Metastatic Breast Carcinoma in the Brain (tissue), 10 donors: ENCODE data around the genes MOSPD2, AP1S2, RAI2 and RS1.

GRCh38 chrX:13250809-13251692 is 68.8 kb downstream of the ATXN3L start:
- PRO-cap, 10 experiments, result peak in 1 of 10 experiments; most common plus-strand start chrX:13251530 (in 1)

DNA sequence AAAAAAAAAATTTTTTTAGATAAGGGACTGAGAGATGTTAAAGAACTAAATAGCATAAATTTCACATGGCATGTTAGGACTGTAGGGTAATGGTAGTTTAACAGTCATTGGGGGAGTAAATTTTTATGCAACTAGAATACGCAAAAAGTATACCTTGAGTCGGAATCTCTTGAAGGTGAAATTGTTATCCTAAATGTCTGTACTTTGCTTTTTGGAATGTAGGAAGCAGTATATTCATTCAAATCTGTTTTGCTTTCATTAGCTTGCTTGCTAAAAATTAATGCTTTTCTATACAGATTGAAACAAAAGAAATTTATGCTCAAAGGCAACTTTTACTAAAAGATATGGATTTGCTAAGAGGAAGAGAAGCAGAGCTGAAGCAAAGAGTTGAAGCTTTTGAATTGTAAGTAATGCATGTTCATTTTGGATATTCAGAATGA is 14.6 kb downstream of the OFD1 start:
- PRO-cap, 10 experiments, result no peak in any of the 10 experiments

DNA sequence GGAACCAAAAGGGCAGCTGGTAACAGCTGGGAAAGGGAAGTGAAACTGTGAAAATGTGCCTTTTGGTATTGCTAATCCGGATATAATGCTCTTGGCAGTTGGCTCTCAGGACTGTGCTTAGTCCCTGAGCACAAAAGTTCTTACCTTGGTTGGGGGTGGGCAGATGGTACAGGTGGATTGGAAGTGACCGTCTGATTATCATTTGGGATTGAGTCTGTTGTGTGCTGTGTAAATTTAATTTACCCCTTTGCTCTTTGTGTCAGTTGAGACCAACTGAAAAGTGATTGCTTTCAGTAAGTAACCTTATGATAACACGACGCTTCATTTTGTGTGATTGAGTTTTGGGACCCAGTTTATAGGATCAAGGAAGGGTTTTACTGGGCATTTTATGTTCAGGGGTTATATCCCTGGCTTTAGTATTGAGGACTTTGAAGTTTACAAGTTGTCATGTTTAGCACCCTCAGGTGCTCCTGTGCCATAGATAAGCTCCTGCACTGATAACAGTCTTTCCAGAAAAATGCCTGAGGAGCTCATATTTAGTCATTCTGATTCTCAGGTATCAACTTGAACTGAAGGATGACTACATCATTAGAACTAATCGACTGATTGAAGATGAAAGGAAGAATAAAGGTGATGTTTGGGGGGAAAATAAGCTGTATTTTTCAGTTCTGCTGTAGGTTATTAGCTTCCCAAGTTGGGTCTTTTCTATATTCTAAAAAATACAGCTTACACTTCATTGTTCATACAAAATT is 18.4 kb downstream of the OFD1 start:
- PRO-cap, 10 experiments, result no peak in any of the 10 experiments

- PRO-cap, 10 experiments, result peak in 2 of 10 experiments; most common minus-strand start chrX:13899709 (in 2)
Measured at GRCh38 chrX:13899570-13899956, 82.7 kb upstream of the GPM6B start.

DNA sequence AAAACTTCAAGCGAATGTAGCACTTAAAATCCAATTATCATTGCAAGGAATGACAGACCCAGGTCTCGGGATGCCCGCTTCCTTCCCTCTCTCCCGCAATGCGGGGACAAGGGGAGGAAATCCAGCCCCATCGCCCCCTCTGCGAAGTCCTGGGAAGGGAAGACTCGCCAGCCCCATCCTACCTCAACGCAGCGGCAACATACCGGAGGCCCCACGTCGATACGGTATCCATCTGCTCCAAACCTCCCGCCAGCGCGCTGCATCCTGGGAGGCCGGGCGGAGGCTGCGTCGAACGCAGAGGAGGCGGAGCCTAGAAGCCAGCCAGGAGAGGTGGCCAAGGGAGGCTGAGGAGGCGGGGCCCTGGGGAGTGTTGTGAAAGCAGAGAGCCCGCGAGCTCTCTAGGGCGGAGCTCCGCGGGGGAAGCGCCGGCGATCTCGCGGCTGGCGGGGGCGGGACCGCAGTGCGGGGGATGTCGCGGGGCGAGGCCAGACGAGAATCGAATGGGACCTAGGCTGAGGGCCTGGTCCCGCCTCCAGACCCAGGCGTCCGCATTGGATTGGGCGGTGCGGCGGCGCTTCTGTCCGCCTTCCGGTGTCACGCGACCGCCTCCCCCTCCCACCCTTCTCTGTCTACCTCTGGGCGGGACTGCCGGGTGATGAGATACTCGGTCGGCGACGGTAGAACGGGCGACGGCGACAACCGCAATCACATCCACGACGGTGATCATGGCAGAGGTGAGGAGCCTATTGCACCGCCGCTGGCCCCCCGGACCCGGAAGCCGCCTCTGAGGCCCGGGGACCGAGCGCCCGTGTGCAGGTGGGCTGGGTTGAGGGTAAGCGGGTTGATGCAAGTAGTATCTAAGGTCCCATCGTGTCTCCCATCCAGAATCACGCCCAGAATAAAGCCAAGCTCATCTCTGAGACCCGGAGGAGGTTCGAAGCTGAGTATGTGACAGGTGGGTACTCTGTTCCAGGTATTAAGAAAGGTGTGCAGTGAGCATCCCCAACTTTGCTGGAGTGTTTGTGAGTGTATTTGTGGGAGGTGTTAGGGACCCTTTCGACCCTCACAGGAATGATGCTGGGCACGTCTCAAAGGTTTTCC is at the start of gene MOSPD2:
Gene MOSPD2 (plus strand): TSS at position 618 of the 1,101 bp plus-strand sequence.
- PRO-cap, 10 experiments, result peak in 10 of 10 experiments; most common plus-strand start position 401 of the sequence (in 4); most common minus-strand start position 256 of the sequence (in 5)

DNA sequence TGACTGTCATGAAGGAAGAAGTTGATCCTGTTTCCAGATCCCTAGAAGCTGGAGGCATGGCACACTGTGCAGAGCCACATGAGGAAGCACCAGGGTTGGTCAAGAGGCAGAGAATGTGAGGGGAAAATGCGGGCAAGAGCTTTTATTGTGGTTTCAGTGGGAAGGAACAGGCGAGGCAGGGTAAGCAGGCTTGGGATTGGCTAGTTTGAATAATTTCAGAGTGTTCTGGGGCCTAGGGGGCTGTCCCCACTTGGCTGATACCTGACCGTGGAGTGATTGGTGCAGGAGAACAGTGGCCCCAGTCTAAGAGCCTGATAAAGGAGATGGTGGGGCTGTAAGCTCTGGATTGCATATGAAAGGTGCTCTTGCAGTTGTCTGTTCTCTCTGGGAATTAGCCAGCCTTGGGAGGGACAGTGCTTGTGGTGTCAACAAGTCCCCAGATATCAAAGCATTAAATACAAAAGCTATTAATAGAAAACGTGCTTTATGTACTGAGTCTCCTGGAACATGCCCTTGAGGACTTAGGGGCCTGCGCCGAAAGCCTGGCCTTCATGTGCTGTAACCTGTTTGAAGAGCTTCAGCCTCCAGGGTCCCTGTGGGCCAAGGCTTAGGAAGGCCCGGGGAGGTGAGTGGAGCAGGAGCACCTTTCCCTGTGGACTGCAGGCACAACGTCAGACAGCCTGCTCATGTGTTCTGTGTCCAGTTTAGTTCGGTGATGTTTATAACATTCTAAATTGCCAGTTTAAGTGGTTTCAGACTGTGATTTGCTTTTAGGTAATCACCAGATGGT is 30.4 kb upstream of the CLTRN start:
- PRO-cap, 10 experiments, result no peak in any of the 10 experiments

DNA sequence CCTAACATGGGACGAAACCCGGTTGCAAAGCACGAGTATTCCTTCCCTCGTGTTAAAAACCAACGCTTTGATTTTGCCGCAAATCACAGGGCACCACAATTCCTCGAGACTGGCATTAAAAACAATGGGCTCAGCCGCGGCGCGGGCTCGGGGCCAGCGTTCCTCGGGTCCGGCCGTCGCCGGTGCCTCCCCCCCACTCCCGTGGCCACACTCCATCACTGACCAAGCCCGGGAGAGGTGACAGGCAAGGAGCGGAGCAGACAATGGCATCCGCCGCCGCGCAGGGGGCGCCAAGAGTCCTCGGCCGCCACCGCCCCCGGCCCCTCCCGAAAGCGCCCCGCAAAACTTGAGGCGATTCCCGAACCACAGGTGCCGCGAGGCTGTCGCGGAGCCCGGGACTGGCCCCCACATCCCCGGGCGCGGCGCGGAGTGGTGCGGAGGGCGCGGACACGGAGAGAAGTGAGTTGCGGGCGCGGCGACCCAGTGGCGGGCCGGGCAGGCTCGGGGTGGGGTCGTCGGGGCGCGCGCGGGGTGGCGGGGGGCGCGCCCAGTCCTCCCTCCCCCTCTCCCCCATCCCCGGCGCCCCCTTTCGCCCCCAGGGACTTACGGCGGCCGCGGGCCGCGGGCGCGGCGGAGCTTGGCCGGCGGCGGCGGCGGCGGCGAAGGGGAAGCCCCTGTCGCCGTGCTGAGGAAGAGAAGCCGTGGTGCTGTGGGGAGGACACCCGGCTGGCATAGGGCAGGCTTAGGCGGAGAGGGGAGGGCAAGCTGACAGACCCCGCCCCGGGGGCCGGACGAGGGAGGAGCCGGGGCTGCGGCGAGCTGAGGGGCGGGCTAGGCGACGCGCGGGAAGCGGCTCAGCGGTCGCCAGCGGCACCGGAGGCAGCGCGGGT is at the start of gene AP1S2:
Gene AP1S2 (minus strand): TSS at position 733 of the 890 bp plus-strand sequence.
- PRO-cap, 10 experiments, result peak in 10 of 10 experiments; most common plus-strand start position 234 of the sequence (in 4); most common minus-strand start position 733 of the sequence (in 10)

DNA sequence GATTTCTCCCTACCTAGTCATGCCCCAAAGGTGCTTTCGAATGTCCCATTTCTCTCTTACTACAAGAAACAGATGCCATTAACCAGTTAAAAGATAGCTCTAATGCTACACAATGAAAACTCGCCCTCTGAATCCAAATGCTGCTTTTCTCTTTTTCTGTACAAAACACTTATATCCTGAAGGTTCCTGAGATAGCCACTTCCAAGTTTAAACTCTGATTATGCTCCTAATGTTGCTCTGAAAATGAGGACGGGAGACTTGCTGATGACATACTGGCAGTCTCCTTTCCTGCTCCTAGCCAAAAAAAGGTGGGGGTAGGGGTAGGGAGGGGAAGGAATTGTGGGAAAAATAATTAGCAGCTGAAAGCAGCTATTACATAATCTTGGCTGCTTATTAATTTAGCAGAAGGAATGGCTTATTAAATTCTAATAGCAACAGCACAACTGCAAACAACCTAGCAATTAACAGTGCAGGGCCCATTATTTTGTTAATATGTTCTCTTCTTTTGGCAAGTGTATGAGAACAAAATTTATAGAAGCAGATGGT is 1.9 kb upstream of the AP1S2 start:
- PRO-cap, 10 experiments, result no peak in any of the 10 experiments

- PRO-cap, 10 experiments, result no peak in any of the 10 experiments
Measured at GRCh38 chrX:16125714-16126281, 2.4 kb downstream of the GRPR start.

GRCh38 chrX:16737076-16737864 is 17.9 kb downstream of the SYAP1 start:
- PRO-cap, 10 experiments, result no peak in any of the 10 experiments

GRCh38 chrX:16807979-16808548 is 21.8 kb downstream of the TXLNG start:
- PRO-cap, 10 experiments, result no peak in any of the 10 experiments

- PRO-cap, 10 experiments, result peak in 1 of 10 experiments; most common plus-strand start chrX:16871388 (in 1); most common minus-strand start chrX:16871353 (in 1)
Measured at GRCh38 chrX:16870982-16871901, 1.1 kb upstream of the RBBP7 start.

DNA sequence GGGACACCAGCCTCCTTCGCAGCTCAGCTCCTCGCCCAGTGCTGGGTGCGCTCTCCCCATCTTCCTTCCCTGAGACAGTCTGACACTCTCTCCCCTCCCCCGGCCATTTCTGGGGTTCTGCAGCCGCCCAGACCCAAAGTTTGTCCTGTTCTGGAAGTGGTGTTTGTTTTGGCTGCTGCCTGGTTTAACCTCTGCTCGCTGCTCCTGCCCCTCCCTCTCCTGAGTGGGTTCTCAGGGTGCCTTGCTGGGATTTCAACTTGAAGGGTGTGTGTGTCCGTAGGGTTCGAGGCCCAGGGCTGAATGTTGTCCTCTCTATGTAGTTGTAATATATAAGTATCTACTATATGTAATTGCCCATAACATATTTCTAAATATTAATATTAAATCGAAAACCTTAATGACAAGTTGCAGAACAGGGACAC is 853 bp downstream of the REPS2 start:
- PRO-cap, 10 experiments, result no peak in any of the 10 experiments

GRCh38 chrX:17005961-17006554 is 59.6 kb downstream of the REPS2 start:
- PRO-cap, 10 experiments, result no peak in any of the 10 experiments

- PRO-cap, 10 experiments, result no peak in any of the 10 experiments
Measured at GRCh38 chrX:17149195-17150014, 202.9 kb downstream of the REPS2 start.

DNA sequence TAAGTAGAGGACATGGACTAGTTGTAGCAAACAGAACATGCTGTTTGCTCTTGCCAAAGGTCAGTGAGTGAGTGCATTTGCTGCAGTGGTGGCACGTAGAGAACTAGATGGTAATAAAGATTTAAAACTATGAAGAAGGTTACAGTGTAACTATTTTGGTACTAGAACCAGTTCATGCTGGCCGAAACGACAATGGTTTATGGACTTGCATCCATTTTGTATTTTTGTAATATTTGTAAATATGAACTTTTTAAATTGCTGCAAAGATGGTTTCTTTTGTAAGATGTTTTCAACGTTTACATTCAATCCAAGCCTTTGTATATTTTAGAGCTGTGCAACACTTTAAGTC is 1.8 kb upstream of the SCML1 start:
- PRO-cap, 10 experiments, result no peak in any of the 10 experiments

DNA sequence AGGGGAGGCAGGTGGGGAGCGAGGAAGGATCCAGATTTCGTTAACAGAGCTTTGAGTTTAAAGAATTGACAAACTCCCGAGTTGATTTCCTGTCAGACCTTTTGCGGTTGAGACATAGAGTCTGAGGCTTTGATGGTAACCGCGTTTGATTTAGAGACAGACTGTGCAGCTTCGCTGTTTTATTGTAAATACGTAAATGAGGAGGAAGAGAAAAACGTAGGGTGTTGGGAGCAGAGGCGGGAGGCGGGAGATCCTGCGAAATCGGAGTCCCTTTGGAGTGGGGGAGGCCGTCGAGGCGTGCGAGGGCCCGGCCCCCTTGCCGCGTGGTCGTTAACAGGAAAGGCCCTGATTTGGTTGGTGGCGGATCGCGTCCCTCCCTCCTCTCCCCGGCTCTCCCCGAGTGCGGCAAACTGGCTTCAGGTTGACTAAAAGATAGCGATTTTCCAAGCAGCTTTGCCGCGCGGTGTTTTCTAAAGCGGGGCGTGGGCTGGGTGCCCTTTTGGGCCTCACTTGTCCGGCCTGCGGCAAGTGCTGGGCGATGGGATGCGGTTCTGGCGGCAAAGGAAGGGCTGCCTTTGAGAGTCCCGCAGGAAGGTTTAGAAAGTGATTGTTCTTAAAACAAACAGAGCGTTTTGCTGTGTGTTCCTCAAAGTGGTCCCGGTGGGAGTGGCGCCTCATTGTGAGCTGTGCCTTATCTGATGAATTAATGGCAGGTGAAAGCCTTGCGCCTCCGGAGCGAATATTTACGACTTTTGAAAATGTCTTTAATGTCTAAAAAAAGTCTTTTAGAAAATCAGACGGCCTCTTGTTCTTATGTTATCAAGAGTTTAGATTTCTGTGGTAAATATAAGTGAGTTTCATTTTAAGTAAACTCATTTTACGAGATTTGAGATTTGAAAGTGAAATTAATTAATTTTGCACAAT is 941 bp downstream of the SCML1 start:
- PRO-cap, 10 experiments, result peak in 2 of 10 experiments; most common plus-strand start position 348 of the sequence (in 1); most common minus-strand start position 152 of the sequence (in 2)

DNA sequence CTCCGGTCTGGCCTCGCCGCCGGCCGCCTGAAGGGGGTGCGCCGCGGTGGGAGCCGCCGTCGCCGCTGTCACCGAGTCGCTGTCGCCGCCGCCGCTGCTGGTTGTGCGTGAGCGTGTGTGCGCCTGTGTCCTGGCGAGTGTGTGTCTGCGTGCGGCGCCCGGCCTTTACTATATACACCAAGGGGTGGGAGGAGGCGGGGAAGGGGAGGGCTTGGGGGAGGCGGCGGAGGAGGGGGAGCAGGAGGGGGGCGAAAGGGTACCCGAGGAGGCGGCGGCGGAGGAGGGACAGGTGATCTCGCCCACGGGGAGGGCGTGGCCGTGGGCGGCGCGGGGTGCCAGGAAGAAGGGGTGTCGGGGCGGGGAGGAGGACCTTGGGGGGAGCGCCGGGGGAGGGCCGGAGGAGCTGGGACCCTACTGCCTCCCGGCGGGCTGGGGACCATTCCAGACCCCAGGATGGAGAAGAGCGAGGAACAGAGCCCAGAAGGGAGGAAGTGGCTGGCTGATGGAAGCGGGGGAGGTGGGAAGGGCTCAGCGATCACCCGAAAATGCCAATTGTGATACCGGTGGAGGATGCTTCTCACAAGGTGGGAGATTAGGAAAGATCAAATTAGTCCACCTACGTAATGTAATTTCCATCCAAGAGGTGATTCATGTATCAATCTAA is at the start of gene RAI2:
Gene RAI2 (minus strand): TSS at position 143 of the 664 bp plus-strand sequence.
- PRO-cap, 10 experiments, result peak in 8 of 10 experiments; most common minus-strand start position 146 of the sequence (in 6)

GRCh38 chrX:18424531-18424921 is 882 bp upstream of the CDKL5 start:
- PRO-cap, 10 experiments, result no peak in any of the 10 experiments

DNA sequence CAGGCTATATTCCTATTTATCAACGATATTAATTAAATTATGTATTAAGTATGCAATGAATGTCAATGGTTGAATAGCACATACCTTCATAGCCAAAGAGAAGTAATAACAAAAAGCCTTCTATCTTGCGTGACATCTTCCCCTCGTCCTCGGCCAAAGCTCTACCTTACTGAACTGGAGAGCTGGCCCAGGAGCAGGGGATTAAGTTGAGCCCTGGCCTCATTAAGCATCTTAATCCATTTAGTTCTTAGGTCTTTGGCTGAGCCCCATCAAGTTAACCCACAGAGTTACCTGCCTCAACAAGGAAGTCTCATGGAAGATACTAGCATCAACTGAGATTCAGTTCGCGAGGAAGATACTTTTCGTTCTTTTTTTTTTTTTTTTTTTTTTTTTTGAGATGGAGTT is at the start of gene RS1:
Gene RS1 (minus strand): TSS at position 176 of the 405 bp plus-strand sequence.
- PRO-cap, 10 experiments, result no peak in any of the 10 experiments